Hematopoietic multipotent progenitor cell (in vitro differentiated cells): ENCODE measurements around the gene PPP4R3A.

DNA sequence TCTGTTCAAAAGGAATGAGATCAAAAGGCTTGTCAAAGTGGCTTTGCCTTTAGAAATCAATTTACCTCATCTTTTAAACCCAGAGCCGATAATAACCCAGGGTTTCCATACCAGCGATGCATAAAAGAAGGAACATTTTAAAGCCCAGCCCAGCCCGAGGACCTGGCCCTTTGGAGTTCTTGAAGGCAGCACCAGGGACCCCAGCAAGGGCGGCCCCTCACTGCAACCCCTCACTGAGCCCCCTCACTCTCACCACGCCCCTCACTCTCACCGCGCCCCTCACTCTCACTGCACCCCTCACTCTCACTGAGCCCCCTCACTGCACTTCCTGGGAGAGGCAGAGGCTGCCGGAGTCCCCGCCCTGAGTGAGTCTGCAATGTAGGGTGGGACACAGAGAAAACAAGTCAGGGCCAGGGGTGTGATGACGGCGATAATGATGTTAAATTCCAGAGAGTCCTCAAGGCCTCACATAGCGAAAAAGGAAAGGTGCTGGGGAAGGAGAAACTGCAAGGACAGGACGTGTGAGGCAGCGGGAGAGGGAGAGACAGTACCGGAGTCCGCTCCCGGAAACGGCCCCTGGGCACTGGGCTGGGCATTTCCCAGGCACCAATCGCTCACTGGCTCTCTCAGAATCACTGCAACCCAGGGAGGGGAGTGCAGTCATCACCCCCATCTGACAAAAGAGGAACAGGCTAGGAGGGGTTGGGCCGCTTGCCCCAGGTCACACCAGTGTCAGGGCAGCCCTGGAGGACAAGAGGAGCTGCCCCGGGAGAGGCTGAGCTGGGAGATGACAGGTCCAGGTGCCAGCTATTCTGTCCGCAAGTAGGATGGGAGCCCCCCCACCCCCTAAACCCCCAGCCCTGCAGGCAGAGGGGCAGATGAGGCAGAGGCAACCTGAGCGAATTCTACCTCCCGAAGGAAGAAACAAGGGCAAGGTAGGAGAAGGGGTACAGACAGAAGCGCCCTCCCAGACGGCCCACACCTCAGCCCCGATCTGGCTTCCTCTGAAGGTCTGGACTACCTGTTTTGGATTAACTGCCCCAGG, 24.8 kb downstream of the CCDC88C start:
- CAGE, long polyA plus RNA, result no peak

DNA sequence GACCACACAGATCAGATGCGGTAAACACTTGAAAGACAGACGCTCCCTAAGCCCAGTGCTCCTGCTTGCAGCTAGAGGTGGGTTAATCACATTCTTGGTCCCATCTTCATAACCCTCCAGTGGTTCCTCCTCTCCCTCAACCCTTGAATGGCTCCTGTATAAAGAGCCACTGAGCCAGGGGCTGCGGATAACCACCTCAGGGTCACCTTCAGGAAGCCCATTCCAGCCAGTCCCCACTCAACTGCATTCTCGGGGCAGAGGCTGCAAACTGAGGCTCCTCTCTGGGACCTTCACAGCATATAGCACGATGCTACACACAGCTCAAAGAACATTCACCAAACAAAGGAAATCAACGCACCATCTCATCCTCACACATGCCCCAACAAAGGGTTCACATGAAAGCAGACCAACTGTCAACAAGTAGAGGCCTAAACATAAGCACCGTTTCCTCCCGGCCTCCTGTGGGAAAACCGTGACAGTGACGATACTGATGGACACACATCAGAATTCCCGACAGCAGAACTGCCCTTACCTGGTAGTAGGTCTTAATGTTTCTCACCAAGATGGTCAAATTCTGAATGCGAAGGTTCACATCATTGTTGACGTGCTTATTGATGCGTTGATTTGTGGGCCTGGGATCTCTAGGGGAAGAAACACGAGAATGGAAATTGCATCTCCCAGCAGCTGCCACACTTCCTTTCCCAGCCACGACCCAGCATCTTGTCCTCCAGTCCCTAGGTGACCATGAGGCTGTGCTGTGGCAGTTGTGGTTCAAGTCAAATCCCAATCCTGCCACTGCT, 9.3 kb downstream of the CCDC88C start:
- CAGE, long polyA plus RNA, result no peak

- CAGE, long polyA plus RNA, result no peak
Observed at GRCh38 chr14:91411279-91411566, 6.4 kb downstream of the CCDC88C start.

DNA sequence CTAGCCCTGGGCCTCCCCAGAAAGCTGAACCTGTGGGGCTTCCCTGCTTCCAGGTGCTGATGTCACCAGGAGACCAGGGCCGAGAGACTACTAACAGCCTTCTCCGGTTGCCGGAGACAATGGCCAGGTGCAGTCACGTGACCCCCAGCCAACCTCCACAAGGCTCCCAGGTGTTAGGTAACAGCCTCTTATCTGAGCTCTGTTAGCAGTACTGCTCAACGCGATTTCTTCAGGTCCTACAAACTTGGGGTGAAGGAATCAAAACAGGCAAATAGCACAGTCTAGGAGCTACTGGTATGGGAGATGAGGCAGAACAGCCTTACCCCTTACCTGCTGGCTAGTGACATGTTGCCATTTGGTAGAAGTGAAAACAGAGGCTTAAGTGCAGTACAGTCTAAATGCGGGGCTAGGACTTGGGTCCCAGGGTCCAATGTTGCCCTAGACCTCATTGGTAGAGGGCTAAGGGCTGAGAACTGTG, 3.9 kb downstream of the CCDC88C start:
- CAGE, long polyA plus RNA, result no peak

GRCh38 chr14:91509785-91510733, at the start of gene PPP4R3A:
TSS of gene PPP4R3A (minus strand) at chr14:91510310.
- CAGE, long polyA plus RNA, result start-site peak on the minus strand at chr14:91510217-91510312, 2,505 reads

- CAGE, long polyA plus RNA, result no peak
Observed at GRCh38 chr14:91580405-91580680, 70.2 kb upstream of the PPP4R3A start.

GRCh38 chr14:91668350-91668732, 63.5 kb downstream of the CATSPERB start:
- CAGE, long polyA plus RNA, result no peak

- CAGE, long polyA plus RNA, result no peak
Observed at GRCh38 chr14:91875562-91876055, 8.3 kb upstream of the TC2N start.

- CAGE, long polyA plus RNA, result no peak
Observed at GRCh38 chr14:91883946-91884404, 16.6 kb upstream of the TC2N start.

- CAGE, long polyA plus RNA, result no peak
Observed at GRCh38 chr14:92494214-92494848, 19.2 kb upstream of the RIN3 start.

DNA sequence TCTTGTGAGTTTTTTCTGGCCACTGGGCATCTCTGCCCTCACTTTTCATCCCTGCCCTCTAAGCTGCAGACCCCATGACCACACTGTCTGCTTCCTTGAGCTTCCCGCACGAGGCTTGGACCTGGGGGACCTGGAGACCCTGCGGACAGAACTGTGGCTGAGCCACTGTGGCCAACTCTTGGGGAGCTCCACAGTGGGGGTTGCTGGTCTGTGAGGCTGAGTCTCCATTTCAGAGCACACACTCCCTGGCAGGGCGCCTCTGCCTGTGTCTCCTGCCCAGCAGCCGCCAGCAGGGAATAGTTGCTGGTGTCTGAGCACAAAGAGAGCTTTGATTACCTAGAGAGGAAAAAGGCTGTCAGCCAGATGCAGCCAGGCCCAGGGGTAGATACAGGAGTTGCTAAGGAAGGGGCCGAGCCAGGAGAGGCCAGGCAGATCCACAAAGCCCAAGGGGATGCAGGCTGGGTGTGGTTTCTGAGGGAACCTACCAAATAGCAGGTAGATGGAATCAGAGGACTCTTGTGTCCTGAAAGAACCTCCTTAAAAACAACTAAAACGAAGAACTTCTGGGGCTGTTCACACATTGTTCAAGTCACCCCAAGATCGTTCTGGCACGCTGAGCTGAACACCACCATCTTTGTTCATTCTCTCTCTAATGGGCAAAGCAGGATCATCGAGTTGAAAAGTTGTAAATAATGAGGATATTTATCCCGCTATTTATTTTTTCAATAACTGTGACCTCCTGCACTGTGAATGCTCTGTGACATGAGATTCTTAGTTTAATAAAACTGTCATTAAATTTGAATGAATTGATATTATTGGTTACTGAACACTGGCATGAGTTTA, 12.8 kb upstream of the RIN3 start:
- CAGE, long polyA plus RNA, result no peak

DNA sequence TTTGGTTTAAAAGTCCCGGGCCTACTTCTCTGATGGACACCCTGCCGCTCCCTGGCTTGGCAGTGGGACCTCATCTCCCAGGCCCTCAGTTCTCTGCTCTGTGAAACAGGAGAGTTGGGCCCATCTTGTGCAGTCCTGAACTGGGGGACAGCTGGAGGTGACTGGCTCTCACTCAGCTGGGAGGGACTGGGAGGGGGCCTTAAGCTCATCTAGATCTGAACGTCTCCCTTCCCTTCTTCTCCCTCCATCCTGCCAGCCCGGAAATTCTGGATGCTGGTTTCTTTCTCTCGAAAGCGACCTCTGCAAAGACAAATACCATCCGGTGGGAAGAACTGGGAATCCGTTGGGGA, 1.3 kb downstream of the RIN3 start:
- CAGE, long polyA plus RNA, result no peak

DNA sequence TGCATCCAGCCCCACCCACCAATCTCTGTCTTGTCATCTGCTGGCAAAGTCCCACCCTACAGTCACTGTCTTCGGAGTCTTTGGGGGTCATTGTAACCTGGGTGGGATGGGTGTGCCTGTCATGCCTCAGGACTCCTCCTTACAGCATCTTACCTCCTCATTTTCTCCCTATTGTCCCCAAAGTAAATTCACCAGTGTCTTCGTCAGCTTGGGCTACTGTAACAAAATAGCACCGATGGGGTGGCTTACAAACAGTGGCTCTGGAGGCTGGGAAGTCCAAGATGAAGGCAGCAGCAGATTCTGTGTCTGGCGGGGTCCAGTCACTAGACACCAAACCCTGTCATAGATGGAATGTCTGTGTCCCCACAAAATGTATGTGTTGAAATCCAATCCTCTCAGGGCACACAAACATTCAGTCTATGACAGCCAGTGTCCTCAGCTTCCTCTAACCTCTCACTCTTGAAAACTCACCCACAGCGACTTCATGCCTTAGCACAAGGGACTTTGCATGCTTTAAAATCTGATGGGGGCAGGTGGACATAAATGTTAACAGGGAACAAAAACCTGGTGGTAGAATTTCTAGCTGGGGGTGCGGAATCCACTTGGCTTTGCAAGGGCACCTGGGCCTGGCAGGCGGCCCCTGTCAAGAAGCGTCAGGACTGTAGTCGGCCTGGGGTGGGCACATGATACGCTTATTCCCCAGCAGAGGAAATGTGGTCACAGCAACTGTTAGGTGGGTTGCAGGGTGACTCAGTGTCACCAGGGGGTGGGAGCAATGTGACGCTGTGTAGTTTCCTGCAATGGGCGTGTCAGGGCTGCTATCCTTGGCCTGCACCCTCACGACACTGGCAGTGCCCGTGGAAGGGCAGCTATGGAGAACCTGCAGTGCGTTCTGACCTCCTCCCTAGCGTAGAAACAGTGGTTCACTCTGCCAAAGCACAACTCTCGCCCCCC, 17.6 kb downstream of the RIN3 start:
- CAGE, long polyA plus RNA, result no peak

GRCh38 chr14:92657208-92658081, 91.0 kb downstream of the LGMN start:
- CAGE, long polyA plus RNA, result no peak

DNA sequence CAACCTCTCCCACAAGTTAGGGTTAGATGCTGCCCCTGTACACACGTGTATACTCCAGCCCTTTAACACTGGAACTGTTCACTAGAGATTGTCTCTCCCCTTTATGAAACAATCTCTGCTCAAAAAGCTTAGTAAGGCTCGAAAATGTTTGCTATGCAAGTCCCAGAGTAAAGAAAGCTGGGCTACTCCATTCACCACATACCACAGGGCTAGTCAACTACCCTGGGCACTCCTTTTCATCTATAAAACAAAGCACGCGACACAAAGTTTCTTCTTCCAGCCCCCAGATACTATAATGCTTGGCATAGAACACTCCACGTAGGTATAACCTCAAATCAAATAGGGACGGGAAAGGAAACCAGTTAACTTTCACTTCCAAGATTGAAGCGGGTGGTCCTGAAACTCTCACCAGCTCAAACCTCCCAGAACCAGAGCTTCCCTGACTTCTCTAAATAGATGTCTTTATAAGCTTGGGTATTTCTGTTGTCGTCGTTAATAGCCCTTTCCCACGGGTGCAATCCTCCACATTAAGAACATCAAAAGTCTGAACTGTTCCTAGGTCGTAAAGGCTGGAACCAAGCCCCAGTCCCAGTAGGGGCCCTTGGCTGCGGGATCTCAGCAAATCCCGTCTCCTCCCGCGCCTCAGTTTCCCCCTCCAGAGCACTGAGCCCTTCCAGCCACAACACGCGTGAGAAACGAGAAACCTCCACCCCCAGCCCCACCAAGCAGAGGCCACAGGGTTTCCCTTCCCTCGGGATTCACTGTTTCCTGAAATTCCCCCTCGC, 673 bp downstream of the LGMN start:
- CAGE, long polyA plus RNA, result no peak

DNA sequence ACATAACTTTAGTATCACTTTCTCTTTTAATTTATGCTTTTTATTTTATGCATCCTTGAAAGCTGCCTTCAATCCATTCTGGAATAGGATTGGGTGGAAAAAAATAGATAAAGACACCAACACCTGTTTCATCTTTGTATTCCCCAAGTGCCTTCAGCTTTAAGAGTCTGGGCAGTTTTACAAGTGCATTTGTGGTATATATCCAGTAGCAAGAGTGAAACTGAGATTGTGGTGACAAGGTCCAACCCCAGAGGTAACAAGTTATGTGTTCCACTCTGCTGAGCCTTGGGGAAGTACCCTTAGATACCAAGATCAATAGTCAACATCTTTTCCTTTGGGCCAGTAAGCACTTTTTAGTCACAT, 19.7 kb upstream of the LGMN start:
- CAGE, long polyA plus RNA, result no peak

GRCh38 chr14:92891163-92891729, 31.7 kb upstream of the CHGA start:
- CAGE, long polyA plus RNA, result no peak

DNA sequence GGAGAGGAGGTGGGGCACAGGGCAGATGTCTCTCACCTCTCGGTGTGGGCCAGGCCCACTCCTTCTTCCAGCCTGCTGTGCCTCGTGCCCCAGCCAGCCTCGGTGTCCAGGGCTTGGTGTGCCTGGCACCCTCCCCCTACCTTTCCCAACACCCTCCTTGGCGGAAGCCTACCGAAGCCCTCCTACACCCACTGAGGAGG, 5.9 kb upstream of the CHGA start:
- CAGE, long polyA plus RNA, result no peak

DNA sequence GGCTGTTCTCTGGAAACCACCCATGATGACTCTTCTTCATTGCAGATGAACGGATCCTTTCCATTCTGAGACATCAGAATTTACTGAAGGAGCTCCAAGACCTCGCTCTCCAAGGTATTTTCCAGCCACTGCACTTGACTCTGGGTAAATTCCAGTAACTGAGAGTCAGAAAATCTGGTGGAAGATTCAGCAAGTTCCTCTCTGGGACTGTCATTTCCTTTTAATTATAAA, 4.5 kb downstream of the CHGA start:
- CAGE, long polyA plus RNA, result no peak

DNA sequence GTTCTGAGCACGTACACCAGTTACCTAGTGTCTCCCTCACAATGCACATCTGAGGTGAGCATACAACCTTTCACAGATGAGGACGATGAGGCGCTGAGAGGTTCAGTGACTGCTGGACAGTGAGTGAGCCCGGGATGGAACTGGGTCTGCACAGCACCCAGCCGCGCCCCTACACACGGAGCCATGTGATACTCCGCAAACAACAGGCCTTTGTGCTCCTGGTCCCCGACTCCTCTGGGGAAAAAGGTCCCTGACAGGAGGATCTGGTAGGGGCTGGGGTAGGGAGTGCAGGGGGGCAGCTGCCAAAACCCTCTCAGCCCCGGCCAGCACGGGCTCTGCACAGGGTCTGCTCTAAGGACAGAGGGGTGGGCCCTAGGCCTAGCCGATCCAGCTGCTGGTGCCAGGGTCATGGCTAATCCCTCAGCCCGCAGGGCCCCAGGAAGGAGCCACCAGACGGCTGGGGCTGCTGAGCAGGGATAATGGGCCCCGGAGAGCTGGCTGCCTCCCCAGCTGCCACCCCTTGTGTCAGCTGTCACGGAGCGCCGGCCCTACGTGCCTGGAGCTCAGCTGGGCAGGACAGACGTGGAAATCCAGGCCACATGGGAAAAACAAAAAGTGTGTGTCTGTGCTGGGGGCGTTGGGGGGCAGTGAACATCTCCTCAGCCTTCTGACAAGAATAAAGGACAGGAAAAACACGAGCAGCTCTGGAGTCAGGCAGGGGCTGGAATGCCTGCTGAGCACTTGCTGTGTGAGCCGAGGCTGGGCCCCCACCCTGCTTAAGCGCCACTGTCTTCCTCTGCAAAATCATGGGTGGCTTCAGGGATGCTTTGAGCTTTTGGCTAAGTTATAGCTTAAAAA, 36.1 kb downstream of the CHGA start:
- CAGE, long polyA plus RNA, result no peak